Vagina (tissue), 1 donor: ENCODE measurements around a stretch of chr14.

- PRO-cap: no peak
- RAMPAGE, long total RNA: start-site peak on the minus strand at chr14:106579231-106579235, 22 reads
Measured at GRCh38 chr14:106578920-106579549, 1052.7 kb downstream of the TMEM121 start.

GRCh38 chr14:106698568-106699386, 1172.4 kb downstream of the TMEM121 start:
- PRO-cap: no peak
- RAMPAGE, long total RNA: no peak

- PRO-cap: no peak
- RAMPAGE, long total RNA: no peak
Measured at GRCh38 chr14:106762391-106762849, 1236.0 kb downstream of the TMEM121 start.

DNA sequence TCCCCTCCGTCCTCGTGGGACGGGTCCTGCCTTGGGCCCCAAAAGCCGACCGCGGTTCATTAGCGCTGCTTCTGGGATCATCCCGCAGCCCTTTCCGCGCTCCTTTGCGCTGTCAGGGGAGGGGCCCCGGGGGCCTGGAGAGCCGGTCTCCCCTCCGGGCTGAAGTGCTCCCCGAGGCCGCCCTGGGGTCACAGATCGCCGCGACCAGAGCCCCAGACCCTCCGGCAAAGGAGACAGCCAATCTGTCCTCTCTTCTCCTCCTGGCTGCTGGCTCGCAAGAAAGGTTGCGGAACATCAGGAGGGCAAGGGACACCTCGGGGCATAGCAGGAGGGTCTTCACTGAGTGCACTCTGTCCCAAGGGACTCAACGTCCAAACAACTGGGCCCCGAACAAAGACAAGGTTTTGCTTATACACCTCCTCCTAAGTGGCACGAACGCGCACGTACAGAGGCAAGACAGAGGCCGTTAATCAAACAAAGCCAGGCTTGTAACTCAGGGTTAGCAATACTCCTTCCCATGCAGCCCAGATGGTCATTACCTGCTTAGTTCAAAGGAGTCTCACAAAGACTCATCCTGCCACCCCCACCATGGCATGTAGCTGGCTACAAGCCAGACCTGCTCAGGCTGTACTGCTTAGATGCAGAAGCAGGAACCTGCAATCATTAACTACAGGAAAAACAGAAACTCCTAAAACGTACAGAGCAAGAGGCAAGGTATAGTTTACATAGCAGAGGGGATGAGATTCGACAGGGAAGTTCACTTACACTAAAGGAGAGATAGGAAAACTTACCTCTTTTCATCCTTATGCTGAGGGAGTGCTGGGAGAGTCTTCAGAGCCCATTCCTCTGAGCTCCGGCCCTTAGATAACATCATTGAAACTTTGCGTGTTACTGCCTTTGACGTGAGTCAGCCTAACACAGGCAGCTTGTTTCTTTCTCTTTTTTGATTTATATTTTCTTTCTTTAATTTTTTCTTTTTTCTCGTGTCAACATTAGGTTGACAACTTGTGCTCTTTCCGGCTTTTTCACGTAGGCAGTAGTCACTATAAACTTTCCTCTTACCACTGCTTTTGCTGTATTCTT, 1319.0 kb downstream of the TMEM121 start:
- PRO-cap: no peak
- RAMPAGE, long total RNA: start-site peak on the minus strand centred at position 882 of the sequence, 84 bp wide, 16 reads